Pericardium fibroblast (primary cell): ENCODE data around the gene TMEM240.

GRCh38 chr1:1470640-1470844 lies 1.0 kb upstream of the ATAD3B start:
- RAMPAGE, long total RNA: no peak

DNA sequence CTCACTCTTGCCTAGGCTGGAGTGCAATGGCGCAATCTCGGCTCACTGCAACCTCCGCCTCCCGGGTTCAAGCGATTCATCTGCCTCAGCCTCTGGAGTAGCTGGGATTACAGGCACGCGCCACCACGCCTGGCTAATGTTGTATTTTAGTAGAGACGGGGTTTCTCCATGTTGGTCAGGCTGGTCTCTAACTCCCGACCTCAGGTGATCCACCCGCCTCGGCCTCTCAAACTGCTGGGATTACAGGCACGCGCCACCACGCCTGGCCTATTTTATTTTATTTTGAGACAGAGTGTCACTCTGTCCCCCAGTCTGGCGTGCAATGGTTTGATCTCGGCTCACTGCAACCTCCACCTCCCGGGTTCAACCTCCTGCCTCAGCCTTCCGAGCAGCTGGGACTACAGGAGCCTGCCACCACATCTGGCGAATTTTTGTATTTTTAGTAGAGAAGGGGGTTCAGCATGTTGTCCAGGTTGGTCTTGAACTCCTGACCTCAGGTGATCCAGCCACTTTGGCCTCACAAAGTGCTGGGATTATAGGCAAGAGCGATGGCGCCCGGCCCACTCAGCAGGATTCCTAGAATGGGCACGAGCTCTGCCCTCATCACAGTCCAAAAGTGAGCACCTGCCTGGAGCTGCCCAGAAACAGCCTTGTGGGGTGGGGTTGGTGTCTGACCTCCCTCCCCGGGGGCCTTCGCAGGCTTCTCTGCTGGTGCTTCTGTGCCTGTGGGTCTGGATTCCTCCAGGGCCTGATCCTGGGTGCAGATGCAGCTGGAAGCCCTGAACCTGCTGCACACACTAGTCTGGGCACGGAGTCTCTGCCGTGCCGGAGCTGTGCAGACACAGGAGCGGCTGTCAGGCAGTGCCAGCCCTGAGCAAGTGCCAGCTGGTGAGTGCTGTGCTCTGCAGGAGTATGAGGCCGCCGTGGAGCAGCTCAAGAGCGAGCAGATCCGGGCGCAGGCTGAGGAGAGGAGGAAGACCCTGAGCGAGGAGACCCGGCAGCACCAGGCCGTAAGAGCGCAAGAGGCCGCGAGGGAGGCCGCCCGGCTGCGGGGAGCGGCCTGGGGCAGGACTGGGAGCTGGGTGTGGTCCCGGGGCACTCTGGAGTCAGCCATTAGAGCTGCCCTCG lies 6.5 kb downstream of the ATAD3B start:
- RAMPAGE, long total RNA: no peak

- RAMPAGE, long total RNA: no peak
Measured at GRCh38 chr1:1540533-1541374, at the start of gene TMEM240. Gene TMEM240, minus strand, starts transcription at chr1:1540624.

DNA sequence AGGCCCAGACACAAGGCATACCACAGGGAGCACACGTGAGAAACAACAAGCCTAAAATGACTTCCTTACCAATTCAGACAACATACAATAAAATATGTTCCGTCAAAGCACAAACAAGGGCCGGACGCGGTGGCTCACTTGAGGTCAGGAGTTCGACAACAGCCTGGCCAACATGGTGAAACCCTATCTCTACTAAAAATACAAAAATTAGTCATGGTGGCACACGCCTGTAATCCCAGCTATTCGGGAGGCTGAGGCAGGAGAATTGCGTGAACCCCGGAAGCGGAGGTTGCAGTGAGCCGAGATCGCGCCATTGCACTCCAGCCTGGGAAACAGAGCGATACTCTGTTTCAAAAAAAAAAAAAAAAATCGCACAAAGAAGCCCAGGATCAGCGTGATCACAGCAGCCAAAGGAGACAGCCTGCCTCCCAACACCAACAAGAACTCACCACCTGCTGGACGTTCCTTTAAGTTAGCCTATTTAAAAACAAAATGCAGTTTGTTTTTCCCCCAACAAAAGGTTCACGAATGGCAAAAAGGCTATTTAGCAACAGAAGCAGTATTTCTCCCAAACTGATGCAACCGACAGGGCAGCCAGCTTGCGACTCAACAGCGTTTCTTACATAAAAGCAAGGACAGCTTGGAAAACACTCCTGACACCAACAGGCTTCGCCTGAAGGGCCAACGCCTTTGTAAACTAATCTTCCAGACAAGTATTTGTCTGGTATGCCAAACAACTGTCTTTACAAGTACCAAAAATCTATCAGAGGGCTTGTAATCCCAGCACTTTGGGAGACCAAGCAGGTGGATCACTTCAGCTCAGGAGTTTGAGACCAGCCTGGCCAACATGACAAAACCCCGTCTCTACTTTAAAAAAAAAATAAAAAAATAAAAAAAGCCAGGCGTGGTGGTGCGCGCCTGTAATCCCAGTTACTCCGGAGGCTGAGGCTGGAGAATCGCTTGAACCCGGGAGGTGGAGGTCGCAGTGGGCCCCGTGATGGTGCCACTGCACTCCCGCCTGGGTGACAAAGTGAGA lies 6.8 kb downstream of the SSU72 start:
- RAMPAGE, long total RNA: no peak

- RAMPAGE, long total RNA: no peak
Measured at GRCh38 chr1:1569186-1570013, 5.3 kb downstream of the SSU72 start.

DNA sequence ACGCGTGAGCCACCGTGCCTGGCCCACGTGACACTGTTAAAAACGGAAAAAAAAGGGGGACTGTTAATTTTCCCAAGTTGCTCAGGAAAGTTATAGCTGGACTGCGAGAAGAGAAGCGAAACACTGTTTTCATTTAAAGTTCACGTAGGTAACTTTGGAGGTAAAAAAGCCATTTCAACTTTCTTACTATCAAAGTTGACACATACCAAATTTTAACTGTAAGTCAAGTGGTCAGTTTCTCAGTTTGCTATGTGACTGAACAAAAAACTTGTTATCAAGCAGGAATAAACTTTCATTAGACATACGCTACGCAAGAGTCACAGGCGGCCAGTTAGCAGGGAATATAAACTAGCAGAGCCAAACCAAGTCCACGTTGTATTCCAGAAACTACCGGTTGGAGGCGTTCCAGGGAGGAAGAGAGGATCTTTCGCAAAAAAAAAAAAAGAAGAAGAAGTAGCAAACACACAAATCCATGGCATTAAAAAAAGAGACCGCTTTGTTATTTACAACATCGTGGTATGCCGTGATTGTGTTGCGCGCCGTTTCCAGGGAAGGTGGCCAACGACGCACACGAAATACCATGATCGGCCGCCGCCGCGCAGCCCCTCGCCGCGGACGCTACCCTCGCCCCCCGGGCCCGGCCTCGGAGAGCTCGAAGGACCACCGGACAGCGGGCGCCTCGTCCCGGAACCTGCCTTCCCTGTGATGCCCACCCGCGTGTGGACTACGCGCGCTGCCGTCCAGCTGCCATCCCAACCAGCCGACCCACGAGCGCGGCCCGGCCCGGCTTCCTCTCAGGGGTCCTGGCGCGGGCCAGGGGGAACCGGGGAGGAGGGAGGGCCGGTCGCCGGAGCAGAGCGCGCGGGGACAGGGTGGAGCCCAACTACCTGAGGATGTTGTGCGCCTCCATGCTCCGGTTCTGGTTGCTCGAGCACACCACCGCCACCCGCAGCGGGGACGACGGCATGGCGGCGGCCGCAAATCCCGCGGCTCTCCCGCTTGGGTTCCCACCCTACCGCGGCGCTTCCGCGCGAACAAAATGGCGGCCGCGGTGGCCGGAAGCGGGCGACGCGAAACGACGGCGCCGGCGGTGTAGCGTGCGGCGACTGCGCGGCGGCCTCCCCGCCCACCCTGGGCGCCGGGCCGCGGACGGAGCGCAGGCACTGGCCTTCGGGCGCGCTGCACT lies 679 bp downstream of the SSU72 start:
- RAMPAGE, long total RNA: start-site peak on the minus strand centred at position 1,017 of the sequence, 89 bp wide, 1,181 and 436 reads in 2 replicates

DNA sequence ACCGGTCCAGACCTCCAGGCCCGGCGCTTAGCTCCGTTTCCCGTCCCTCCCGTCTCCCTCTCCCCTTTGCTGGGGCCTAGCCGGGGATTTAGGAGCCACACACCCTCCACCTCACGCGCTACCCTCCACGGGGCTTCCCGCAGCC lies 736 bp upstream of the MMP23B start:
- RAMPAGE, long total RNA: no peak

DNA sequence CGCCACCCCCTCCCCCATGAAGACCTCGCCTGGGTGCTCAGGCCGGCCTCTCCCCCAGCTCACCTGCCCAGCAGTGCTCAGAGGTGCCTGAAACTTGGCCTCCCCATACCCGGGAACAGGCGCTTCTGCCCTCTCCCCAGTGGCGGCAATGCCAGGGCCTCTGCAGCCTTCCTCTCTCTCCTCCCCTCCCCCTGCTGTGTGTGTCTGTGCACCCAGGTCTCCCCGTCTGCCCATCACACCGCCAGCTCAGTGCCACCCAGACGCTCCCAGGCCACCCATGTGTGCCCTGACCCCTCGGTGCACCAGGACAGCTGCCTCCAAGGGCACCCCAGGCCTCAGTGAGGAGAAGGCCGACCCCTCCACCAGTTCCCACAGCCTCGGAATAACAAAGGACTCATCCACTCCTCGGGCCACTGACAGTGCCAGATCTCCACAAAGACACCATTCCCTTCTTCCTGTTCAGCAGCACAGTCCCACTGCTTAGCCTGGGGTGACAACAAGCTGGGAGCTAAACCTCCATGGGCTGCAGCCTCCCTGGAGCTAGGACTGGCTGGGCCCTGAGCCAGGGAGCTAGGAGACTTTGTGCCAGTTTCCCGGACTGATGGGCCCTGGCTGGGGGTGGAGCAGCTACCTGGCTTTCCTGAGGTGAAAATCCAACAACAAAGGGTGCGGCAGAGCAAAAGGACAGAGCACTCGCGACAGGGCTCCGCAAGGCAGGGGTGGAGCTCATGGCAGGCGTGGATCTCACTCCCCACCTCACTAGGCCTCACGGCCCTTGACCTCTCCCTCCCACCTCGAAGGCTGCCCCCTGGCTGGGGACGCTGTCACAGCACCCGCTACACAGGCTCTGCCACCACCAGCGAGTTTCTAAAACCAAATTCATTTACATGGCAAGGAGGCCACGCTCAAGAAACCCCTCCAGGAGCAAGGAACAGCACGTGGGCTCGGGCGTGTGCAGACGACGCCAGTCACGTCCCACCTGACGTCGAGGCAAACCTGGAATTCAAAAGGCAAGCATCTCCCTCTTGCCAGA lies 14.0 kb downstream of the SLC35E2B start:
- RAMPAGE, long total RNA: no peak

DNA sequence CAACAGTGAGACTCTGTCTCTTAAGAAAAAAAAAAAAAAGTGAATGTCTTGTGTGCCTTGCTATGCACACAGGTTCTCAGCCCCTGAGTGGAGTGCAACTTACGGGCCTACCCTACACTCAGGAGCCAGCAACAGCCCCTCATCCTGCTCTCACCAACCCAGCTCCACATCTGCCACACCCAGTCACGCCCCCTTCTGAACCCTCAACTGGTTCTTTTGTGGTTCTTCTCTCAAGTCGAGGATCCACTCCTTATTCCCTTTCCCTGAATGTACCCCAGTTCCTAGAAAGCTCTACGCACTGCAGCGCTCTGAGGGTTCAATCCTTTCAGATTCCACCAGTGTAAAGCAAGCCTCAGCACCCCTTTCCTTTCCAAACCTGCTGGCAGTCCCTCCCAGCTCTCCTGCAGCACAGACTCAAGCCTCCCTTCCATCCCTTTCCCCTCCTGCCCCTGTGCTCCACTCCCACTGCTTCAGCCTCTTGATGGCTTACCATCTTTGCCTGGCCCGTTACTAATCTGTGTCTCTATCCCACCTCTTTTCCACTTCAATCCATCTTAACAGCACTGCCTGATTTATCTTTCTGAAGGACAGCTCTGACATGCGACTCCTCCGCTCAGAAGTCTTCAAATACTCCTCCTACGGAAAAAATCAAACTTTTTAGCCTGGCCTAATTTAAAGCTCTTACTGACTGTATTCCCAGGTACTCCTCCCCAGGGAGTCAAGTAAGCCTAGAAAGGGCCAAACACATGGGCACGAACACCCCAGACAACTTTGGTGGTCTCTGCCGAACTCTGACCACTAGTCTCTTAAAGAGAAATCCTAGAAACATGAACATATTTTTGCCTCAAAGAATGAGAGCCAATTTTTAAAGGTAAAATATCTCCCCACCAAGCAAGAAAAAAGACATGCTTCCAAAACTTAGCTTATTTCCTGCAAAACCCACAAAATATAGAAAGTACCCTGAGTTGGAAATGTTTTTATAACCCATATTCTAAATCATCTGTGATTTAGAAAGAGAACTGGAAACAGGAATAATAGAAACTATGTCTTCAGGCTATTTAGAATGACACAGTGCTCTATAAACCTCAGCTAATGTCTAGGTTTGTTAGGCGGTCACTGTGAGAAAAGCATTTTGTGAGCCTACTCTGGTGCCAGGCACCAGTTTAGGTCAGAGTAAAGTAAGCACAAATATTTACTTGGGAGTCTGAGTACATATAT lies 37.8 kb downstream of the GNB1 start:
- RAMPAGE, long total RNA: no peak

GRCh38 chr1:1882026-1882306 lies 8.9 kb downstream of the GNB1 start:
- RAMPAGE, long total RNA: no peak

GRCh38 chr1:2044652-2045386 lies 5.4 kb upstream of the PRKCZ start:
- RAMPAGE, long total RNA: no peak

DNA sequence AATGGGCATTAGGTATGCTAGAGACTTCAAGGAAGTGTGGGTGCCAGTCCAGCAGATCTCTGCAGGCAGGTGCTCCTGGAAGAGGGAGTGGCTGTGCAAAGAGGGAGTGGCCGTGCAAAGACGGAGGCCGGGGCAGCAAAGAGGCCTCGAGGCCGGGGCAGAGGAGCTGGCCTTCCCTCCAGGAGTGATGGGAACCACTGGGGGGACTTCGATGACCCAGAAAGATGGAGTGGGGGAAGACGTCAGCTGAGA lies 1.9 kb upstream of the PRKCZ start:
- RAMPAGE, long total RNA: no peak

DNA sequence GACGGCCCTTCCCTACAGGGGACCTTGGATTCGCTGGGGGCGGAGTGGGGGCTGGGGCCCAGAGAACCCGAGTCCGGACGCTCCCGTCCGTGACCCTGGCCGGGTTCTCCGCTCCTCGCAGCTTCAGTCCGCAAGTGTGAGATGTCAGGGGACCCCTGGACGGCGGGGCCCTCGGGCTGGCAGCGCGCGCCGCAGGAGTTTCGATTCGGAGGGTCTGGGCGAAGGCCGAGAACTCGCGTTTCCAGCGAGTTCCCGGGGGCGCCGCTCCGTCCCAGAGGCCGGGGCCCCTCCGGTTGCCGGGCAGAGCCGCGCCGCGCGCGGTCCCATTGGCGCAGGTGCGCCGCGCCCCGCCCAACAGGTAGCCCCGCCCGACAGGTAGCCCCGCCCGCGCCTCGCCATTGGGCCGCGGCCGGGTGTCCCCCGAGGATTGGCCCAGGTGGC lies 316 bp upstream of the PRKCZ start:
- RAMPAGE, long total RNA: no peak

- RAMPAGE, long total RNA: no peak
Measured at GRCh38 chr1:2061088-2062090, 11.2 kb downstream of the PRKCZ start.

GRCh38 chr1:2110991-2111887 lies 61.0 kb downstream of the PRKCZ start:
- RAMPAGE, long total RNA: no peak

DNA sequence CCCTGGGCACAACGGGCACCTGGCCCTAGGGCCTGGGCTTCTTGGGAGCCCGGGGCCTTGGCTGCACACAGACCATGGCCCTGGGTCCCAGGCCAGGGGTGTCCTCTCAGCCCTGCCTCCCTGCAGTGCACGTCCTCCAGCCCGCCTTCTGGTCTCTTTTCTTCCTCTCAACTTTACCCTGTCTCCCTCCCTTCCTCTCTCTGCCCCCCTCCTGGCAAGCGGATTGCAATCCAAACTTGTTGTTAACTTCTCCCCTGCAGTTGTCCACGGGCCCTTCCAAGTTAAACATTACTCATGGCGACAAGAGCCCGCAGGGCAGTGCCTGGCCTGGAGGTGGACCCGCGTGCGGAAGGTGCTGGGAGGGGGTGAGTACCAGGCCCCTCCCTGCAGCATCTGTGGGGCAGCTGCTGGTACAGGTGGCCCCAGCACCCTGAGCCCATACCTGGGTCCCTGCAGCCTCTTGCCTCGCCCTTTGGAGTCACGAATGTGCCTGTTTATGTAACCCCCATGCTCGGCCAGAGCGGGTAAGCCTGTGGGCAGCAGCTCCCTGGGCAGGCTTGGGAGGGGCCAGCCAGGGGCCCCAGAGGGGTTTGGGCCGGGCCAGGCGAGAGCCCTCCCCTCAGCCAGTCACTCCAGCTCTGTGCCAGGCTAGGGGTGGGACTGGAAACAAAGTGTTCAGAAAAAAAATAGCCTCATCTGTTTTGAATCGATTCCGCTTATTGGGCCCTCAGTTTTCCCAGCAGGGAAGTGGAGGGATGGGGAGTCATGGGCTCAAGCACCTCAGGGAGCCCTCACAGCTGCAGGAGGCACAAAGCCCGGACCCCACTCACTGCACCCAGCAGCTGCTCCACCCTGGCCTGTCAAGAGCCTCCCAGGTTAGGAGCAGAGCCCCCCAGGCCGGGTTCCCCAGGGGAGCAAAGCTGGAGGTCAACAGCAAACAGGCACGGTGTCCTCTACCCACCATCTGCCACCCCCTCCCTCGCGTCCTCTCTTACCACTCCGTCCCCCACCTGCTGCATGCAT lies 13.9 kb upstream of the FAAP20 start:
- RAMPAGE, long total RNA: no peak

DNA sequence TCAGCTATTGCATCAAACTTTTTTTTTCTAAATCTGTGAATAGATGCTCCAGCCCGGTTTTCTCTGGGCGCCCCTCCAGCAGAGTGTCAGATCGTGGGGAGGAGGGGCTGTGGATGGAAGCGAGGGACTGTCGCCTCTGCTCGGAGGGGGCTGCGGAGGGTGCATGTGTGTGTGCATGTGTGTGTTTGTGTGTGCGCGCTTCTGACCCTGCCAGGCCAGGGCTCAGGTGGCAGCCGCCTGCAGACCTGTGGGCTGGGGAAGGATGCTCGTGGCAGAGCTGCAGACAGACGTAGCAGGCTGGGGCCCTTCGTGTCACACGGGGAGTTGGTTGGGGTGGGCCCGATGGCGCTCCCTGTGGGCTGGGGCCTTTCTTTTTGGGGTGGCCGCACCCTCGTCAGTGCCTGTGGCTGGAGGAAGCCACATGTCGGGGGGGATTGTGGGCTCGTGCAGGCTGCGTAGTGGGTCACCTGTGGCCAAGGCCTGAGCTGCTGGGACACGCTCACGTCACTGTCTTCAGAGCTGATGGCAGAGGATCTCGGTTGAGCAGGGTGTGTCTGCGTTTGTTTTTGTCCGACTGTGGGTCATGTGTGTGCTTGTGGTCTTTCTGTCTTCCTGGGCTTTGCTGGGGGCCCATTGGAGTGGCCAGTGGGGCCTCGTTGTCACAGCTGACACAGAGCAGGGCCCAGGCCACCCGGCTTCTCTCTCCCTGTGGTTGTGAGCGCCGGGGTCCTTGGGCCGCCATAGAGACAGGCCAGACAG lies 2.9 kb downstream of the SKI start:
- RAMPAGE, long total RNA: no peak

- RAMPAGE, long total RNA: no peak
Measured at GRCh38 chr1:2231559-2232411, 3.7 kb downstream of the SKI start.

DNA sequence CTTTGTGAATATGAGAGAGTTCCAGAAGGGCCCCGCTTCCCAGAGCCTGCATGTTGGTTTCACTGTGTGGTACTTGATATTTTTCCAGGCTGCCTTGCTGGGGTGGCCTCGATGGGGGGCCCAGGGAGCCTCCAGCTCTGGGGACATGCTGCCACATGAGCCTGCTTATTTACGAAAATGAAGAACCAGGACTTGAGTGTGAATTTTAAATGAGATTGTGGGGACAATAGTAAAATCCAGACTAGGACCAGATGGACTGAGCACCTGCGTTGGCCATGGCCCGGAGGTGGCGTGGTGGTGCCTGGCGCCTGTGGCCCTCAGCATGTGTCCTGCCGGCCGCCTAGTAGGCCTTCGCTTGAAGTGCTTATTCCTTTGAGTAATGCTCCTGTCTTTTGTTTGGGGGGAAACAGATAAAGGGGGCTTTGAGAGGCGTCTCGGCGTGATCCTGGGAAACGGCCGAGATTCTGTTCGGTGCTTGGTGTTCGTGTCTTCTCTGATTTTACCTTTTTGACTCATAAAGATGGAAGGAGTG lies 7.5 kb downstream of the SKI start:
- RAMPAGE, long total RNA: no peak

GRCh38 chr1:2240921-2241252 lies 12.8 kb downstream of the SKI start:
- RAMPAGE, long total RNA: no peak